Thoracic aorta (tissue), 1 donor: ENCODE measurements around a stretch of chr10.

- RAMPAGE, long total RNA, result no peak
Measured at GRCh38 chr10:49080874-49081471, 34.3 kb downstream of the VSTM4 start.

DNA sequence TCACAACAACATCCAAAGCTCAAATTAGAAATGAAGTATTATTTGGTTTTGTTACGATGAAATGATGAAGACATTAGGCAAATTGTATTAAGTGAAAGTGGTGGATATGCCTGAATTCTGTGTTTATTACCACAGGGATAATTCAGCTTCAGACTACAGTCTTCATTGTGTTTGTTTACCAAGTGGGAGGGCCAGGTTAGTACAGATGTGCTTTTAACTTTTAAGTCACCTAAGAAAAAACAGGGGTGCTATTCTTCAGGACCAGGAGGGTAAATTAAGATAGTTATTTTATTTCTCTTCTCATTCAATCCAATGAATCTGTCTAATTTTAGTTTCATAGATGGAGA, 37.8 kb downstream of the C10orf71 start:
- RAMPAGE, long total RNA, result no peak

- RAMPAGE, long total RNA, result no peak
Measured at GRCh38 chr10:49496073-49496382, 42.9 kb downstream of the ERCC6 start.

GRCh38 chr10:49759832-49760170, 2.3 kb downstream of the OGDHL start:
- RAMPAGE, long total RNA, result no peak

GRCh38 chr10:50332779-50333039, 81.4 kb upstream of the ASAH2 start:
- RAMPAGE, long total RNA, result no peak

DNA sequence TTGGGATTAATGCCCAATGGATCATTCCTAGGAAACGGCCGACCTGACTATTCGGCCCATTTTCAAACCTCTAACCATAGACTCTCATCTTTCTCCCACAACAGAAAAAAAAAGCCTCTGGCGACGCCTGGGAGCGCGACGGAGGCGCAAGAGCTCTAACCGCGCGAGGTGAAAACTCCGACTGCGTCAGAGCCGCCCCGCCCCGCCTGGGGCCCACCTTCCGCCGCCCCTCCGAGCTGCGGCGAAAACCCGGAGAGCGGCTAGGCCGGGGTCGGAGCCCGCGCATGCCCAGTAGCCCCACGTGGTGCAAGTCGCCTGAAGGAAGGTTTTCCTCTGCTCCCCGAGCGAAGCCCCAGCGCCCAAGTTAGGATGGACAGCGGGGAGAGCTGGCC, 631 bp upstream of the SGMS1 start:
- RAMPAGE, long total RNA, result no peak

DNA sequence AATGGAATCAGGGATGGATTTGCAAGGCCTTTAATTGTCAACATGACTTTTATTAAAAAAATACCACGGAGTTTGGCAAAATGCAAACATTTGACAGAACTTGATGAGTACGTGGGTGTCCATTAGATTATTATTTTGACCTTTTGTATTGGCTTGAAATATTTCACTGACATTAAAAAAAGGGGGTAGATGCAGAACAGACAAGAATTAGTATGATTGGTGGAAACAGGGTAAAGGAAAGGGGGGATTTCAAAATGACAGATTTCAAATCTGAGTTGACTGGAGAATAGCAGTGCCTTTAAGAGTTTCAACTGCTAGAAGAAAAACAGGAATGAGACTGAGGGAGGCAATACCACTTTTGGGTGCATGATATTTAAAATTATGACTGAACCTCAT, 33.8 kb downstream of the ASAH2B start:
- RAMPAGE, long total RNA, result no peak

DNA sequence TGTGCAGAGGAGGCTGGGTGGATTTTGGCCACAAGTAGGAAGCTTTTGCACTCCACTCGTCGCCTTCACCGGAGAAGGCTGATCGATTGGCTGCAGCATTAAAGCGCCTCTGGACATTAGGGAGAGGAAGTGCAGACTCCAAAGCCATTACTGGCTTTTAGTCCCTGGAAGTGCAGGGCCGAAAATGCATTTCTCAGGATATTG, 81.7 kb upstream of the PRKG1 start:
- RAMPAGE, long total RNA, result no peak

DNA sequence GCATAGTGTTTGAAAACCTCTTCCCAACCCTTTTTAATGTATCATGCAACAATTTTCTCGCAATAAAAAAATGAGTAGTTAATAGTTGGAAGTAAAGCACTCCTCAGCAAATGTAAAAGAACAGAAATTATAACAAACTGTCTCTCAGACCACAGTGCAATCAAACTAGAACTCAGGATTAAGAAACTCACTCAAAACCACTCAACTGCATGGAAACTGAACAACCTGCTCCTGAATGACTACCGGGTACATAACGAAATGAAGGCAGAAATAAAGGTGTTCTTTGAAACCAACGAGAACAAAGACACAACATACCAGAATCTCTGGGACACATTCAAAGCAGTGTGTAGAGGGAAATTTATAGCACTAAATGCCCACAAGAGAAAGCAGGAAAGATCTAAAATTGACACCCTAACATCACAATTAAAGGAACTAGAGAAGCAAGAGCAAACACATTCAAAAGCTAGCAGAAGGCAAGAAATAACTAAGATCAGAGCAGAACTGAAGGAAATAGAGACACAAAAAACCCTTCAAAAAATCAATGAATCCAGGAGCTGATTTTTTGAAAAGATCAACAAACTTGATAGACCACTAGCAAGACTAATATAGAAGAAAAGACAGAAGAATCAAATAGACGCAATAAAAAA, 135.8 kb downstream of the PRKG1 start:
- RAMPAGE, long total RNA, result no peak

- RAMPAGE, long total RNA, result no peak
Measured at GRCh38 chr10:51516173-51516930, 183.0 kb downstream of the CSTF2T start.

DNA sequence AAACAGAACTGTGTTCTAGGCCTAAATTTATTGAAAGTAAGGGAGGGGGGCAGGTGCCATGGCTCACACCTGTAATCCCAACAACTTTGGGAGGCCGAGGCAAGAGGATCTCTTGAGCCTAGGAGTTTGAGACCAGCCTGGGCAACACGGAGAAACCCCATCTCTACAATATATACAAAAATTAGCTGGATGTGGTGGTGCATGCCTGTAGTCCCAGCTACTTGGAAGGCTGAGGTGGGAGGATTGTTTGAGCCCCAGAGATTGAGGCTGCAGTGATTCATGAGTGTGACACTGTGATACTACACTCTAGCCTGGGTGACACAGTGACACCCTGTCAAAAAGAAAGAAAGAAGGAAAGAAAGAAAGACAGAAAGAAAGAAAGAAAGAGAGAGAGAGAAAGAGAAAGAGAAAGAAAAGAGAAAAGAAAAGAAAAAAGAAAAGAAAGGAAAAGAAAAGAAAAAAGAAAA, 134.9 kb upstream of the CSTF2T start:
- RAMPAGE, long total RNA, result start-site peak on the plus strand centred at position 319 of the sequence, 35 bp wide, 133 reads

GRCh38 chr10:51838528-51838964, 139.2 kb upstream of the CSTF2T start:
- RAMPAGE, long total RNA, result no peak

GRCh38 chr10:51879136-51879673, 179.8 kb upstream of the CSTF2T start:
- RAMPAGE, long total RNA, result no peak

- RAMPAGE, long total RNA, result no peak
Measured at GRCh38 chr10:52039030-52039352, 275.1 kb upstream of the DKK1 start.

- RAMPAGE, long total RNA, result no peak
Measured at GRCh38 chr10:52232501-52233183, 81.4 kb upstream of the DKK1 start.

DNA sequence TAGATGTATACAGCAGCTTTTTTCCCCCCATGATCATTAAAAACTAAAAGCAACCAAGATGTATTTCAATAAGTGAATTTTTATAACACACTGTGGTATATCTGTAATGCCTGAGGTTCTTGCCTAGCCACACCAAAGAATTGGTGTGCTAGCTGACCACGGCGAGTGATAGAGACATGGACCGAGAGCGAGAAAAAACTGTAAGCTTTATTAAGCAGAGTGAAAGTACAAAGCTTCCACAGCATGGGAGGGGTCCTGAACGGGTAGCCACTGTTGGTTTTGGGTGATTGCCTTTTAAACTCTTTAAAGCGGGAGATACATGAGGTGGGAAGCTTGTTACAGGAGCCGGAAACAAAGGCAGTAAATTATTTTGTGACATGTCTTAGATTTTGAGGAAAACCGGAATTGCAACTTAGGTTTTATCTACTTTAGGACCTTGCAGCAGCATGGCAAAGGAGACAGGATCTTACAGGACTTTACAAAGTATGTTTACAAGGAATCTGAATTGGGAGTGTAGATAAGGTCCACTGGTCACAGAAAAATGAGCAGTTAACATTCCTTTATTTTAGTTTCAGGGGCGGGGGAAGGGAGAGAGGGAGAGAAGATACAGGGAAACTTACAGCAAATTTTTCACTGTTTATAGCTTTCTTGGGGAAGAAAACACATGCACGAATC, 252.6 kb upstream of the MBL2 start:
- RAMPAGE, long total RNA, result no peak

GRCh38 chr10:58191528-58192233, 76.0 kb downstream of the IPMK start:
- RAMPAGE, long total RNA, result no peak

- RAMPAGE, long total RNA, result no peak
Measured at GRCh38 chr10:58511688-58512359, 848 bp upstream of the BICC1 start.

- RAMPAGE, long total RNA, result no peak
Measured at GRCh38 chr10:59825948-59826879, 73.0 kb upstream of the MRLN start.

DNA sequence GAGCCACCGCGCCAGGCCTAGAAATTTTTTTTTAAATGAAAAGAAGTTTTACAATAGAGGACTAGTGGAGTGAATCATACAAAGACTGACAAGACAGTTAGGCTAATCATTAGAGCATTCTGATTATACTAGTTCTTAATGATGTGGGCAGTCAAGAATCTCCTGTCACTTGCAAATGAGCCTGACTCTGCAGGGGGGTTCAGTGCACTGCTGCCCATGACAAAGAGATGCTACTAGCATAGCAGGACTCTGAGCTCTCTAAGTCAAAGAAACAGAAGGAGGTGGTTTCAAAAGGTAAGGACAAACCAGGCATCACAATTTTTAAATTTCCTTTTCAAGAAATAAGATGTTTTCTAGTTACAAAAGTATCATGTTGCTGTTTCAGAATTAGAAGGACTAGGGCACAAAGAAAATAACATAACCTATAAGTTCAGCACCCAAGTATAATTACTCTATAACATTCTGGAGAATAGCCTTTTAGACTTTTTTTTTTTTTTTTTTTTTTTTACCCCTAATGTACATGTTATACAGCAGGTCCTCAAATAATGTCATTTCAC, 58.9 kb downstream of the CCDC6 start:
- RAMPAGE, long total RNA, result no peak